Esophagus squamous epithelium (tissue), 4 donors: ENCODE results near the gene ACTN1.

- PRO-cap, result no peak
- RAMPAGE, long total RNA, 4 experiments, result no peak in any of the 4 experiments
These were observed 257.5 kb downstream of the ZFP36L1 start for GRCh38 chr14:68535208-68535876.

GRCh38 chr14:68547354-68548047 lies 245.4 kb downstream of the ZFP36L1 start:
- PRO-cap, result bidirectional peak, plus-strand start at chr14:68547761, minus-strand start at chr14:68547680
- RAMPAGE, long total RNA, 4 experiments, result no peak in any of the 4 experiments

DNA sequence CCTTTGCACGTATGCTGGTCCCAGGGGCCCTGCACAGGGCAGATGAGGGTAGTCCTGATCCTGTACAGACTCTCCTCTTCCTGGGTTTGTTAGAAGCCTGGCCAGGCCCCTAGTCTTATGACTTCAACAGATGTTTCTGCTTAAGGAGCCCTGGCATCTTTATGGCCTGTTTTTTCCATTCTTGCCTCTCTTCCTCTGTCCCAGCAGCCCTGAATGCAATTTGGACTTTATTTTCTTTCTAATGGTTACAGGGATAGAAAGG lies 203.4 kb downstream of the ZFP36L1 start:
- PRO-cap, result no peak
- RAMPAGE, long total RNA, 4 experiments, result no peak in any of the 4 experiments

- PRO-cap, result no peak
- RAMPAGE, long total RNA, 4 experiments, result no peak in any of the 4 experiments
These were observed 185.4 kb downstream of the ZFP36L1 start for GRCh38 chr14:68607439-68607809.

DNA sequence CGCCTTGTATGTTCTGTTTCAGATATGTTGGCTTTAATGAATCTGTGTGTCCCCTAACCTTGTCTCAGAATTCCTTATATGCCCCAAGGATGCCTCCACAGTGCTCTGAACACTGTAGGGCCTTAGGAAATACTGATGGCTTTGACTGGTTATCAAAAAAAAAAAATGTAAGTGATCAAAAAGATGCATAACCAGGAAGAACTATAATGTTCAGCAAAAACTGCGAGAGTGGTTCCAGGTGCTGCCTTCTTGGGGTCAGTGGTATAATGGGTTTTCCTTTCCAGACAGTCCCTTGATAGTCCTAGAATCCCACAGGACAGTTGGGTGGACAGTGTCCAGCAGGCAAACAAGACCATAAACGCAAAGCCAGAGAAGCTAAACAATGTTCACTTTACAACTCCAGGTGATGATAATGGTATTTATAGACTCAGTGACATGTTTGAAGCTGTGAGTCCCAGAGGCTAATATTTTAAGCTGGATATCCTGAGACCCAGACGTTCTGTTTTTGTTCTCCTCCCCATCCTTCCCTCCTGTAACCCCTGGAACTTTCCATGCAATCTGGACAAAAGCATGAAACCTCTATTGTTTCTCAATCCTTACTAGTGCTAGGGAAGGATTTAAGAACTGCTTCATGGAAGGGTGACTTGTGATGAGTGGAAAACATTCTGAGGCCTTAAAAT lies 121.1 kb downstream of the ZFP36L1 start:
- PRO-cap, result no peak
- RAMPAGE, long total RNA, 4 experiments, result no peak in any of the 4 experiments

DNA sequence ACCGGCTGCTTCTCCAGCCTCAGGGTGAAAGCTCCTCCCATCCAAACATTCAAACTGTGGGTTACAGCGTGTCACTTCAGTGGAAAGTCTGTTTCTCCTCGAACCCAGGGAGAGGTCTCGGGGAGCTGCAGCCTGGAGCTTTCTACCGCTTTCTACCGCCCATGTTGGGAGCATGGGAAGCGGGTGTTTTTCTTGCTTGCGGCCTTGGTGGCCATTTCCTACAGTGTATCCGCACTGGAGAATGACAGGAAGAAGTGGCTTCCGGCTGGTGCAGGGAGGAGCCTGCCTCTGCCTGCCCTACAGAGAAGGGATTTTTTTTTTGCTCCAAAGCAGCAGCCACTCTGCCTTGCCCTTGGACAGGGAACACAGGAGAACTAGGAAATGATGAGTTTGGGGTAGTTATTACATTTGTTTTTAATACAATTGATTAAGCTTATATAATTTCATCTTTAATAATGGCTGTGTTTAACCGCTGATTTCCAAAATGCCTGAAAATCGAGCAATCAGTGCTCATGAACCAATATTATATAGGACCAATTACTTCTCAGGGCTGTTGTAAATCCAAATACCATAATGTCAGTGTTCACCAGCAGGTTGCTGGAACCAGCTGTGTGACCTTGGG lies 21.1 kb downstream of the ZFP36L1 start:
- PRO-cap, result no peak
- RAMPAGE, long total RNA, 4 experiments, result no peak in any of the 4 experiments

DNA sequence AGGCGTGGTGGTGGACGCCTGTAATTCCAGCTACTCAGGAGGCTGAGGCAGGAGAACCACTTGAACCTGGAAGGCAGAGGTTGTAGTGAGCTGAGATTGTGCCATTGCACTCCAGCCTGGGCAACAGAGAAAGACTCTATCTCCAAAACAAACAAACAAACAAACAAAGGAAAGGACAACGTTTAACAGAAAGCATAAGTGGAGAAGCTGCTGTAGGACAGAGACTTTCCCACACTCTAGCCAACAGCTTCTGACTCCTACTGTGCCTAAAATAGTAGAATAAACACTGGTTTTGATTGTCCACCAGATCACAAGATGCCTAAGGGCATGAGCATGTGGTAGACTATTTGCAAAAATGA lies 18.3 kb downstream of the ZFP36L1 start:
- PRO-cap, result unidirectional peak, minus-strand start at position 252 of the sequence; unidirectional peak, minus-strand start at position 268 of the sequence
- RAMPAGE, long total RNA, 4 experiments, result no peak in any of the 4 experiments

GRCh38 chr14:68783808-68784292 lies 9.0 kb downstream of the ZFP36L1 start:
- PRO-cap, result no peak
- RAMPAGE, long total RNA, 4 experiments, result no peak in any of the 4 experiments

GRCh38 chr14:68792154-68792777 lies 601 bp downstream of the ZFP36L1 start:
- PRO-cap, result no peak
- RAMPAGE, long total RNA, 4 experiments, result no peak in any of the 4 experiments

DNA sequence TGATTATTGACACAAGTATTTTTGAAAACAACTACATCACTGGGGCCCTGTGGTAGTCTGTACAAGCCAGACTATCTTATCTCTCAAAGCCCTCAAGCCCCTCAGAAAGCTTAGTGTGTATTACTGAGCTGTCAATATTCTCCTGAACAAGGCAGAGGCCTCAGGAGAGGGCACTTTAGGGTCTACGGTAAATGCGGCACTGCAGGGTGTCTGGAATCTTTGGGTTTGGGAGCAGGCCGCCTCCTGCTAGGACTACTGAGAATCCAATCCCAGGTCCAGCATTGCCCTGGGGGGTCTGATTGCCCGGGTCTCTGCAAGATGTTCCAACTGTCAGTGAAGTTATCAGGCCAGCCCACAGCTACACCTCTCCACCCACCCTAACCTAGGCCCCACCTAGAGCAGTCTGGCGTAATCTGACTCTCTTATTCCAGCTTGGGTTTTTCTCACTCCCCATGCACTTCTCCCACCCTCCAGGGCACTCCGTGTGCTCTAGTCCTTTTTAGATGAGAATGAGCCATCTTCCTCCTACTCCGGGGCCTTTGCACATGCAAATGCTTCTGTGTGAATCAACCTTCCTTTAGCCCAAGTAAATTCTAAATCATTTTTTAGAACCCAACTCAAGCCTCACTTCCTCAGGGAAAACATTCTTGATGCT lies 4.3 kb upstream of the ZFP36L1 start:
- PRO-cap, result no peak
- RAMPAGE, long total RNA, 4 experiments, result no peak in any of the 4 experiments

GRCh38 chr14:68880799-68881142 lies 87.9 kb upstream of the ZFP36L1 start:
- PRO-cap, result no peak
- RAMPAGE, long total RNA, 4 experiments, result no peak in any of the 4 experiments

GRCh38 chr14:68938515-68939716 lies 40.2 kb downstream of the ACTN1 start:
- PRO-cap, result no peak
- RAMPAGE, long total RNA, 4 experiments, result no peak in any of the 4 experiments

DNA sequence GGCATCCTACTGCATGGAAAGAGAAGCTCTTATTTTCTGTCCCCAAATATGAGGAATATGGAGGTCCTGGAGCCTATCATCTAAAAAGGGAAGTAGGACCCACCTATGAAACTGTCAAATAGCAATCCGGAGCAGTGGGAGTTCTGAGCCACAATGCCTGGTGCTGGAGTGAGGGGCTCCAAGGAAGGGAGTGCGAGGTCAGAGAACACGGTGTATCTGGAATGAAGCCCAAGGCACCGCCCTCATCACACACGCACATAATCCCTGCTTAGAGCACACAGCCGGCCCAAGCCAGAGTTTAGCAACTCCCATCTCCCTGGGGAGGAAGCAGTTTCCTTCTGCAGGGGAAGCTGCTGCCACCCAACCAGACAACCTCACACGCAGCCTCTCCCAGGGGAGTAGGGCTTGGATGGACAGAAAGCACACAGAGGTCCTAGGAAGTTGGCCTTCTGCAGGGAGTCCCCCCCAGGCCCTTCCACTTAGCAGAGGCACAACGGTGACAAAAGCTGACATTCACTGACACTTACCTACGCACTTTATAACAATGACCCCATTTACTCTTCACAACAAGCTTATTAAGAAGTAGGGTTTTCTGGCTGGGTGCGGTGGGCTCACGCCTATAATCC lies 31.3 kb downstream of the ACTN1 start:
- PRO-cap, result bidirectional peak, plus-strand start at position 330 of the sequence, minus-strand start at position 218 of the sequence
- RAMPAGE, long total RNA, 4 experiments, result no peak in any of the 4 experiments

- PRO-cap, result no peak
- RAMPAGE, long total RNA, 4 experiments, result no peak in any of the 4 experiments
These were observed 17.2 kb downstream of the ACTN1 start for GRCh38 chr14:68961652-68962537.

GRCh38 chr14:68970135-68970875 lies 8.8 kb downstream of the ACTN1 start:
- PRO-cap, result no peak
- RAMPAGE, long total RNA, 4 experiments, result no peak in any of the 4 experiments

DNA sequence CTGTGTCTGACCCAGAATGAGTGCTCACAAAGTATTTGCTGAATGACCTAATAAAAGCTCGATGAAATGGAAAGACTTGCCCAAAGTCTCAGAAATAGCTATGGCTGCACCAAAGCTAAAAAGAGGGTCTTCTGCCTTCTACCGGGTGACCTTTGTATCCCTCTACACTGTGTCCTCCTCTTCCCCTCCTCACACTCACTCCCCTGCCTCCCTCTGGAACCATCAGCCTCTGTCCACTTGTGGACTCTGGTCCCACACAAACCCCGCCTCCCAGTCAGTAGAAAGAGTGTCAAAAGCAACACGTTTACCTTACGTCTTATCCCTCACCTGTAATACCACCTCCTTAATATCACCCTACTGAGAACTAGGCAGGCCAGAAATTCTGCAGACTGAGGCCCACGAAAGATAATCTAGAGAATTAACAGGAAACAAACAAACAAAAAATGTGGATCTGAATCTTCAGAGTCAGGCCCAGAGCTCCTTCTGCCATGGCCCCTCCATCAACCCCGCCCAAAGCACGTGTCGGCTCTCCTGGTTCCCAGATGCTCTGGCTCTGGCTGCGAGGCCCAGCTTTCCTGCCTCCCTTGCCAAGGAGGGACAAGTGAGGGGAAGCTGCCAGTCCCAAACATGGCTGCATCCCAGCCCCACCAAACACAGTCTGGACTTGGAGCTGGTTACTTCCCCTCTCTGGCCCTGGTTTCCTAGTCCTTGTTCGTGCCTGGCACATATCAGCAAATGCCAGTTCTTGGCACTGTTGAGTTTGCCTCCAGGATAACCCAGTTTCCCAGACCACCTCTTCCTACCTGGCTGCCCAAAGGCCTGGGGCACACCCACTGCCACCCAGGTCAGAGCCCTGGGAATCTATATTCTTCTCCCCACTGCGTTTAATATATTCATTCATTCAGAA lies 2.8 kb downstream of the ACTN1 start:
- PRO-cap, result bidirectional peak, plus-strand start at position 650 of the sequence, minus-strand start at position 549 of the sequence
- RAMPAGE, long total RNA, 4 experiments, result no peak in any of the 4 experiments

- PRO-cap, result bidirectional peak, plus-strand start at chr14:68979559, minus-strand start at chr14:68979258
- RAMPAGE, long total RNA, 4 experiments, result start-site peak on the minus strand in 1 of 4 experiments, at chr14:68979100-68979241 at its widest, 34 to 155 reads per replicate
These were observed at the start of gene ACTN1 for GRCh38 chr14:68978975-68979415. ACTN1 (minus strand) TSS chr14:68979302.

DNA sequence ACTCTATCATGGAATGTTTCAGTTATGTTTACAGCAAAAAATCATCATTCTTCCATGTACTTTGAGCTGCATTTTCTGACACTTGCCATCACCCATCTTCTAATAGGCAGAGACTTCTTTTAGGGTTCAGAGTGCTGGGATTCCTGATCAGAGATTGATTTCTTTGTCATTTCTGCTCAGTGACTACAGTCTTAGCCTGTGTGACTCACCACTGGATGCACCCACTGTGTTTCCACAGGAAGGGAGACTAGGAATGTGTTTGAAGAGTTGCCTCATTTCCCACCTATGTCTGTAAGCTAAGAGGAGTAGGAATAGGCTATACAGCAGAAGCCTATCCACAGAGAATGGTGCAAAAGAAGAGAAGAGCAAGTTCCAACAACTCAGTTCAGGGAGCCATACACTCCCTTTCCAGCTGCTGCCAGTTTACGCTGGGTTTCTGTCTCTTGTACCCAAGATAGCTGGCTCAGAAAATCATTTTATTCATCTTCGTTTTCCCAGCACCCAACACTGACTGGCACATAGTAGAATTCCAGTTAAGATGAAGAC lies 60.2 kb upstream of the ACTN1 start:
- PRO-cap, result no peak
- RAMPAGE, long total RNA, 4 experiments, result no peak in any of the 4 experiments

DNA sequence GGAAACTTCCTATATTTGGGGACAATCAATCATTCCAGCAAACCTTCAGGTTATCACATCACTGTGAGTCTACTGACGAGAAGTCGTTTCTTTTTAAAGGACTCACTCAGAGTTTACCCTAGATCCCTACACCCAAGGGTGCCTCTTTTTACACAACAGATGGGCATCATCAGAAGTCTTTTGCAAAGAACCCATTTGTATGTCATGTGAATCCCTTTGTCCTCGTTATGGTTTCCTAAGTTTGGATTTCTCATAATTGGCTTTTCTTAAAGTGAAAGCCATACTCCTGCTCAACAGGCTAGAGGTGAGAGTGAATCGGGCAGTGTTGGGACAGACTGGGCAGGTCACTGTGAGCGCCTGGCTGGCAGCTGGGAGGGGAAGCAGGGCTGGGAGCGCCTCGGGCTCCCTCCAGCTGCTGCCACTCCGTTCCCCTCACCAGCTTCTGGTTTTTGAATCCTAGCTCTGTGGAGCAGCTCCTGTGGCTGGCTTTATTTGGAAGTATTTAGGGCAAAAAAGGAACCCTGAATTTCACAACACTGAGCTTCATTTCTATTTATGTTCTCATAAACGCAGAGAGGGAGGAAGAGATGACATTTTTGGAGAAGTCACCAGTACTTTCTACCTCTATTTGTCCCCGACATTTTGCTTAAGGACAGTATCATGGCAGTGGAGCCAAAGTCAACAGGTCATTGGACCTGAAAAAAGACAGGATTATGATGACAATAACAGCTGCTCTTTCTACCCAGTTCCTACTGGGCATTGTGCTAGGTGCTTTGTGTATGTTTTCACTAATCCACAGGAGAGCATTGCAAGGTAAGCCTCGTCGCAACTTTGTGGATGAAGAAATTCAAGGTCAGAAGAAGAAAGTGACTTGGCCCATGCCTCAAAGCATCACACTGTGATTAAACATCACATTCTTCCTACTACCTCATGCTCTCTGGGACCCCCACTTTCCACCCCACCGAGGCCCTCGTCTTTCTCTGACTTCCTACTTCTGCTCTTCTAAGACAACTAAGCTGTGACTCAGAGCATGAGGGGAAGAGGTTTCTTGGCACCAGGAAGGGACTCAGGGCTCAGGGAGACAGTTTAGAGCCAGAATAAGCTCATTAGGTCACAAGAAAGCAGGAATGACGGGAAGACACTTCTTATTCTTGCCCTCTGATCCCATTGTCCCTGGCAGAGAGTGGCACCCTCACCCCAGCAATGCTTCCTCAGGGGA lies 64.0 kb upstream of the ACTN1 start:
- PRO-cap, result bidirectional peak, plus-strand start at position 564 of the sequence, minus-strand start at position 444 of the sequence; bidirectional peak, plus-strand start at position 1,116 of the sequence, minus-strand start at position 1,004 of the sequence
- RAMPAGE, long total RNA, 4 experiments, result no peak in any of the 4 experiments

DNA sequence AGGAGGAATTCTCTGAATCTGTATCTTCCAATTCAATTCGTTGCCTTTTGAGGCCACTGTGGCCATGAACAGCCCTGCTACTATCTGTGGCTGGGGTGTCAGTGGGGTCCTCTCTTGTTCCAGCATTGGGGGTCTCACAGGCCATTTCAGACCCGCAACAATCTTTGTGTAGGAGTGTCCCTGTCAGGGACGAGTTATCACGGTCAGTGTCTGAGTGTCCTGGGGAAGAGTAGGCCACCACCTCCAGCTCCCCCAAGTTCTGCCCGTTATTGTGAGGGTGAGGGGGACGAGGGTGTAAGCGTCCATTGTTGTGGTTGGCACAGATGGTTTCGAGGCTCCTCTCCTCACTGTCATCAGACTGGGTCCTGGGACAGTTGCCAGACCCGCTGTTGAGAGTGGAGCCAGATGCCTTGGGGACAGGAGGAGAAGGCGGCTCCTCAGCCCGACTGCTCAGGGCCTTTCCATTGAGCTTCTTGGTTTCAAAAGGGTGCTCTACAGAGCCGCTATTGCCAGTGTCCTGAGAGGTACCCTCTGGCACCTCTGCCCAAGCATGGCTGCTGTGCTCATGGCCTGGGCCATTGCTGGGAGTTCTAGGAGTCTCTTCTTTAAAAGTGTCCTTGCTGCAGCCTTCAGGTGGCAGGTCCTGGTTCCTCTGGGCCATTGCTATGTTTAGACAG lies 74.9 kb upstream of the ACTN1 start:
- PRO-cap, result no peak
- RAMPAGE, long total RNA, 4 experiments, result no peak in any of the 4 experiments